Measurements from ENCODE around the gene NCR3.

- PRO-cap = no peak
- RAMPAGE, long total RNA = no peak
These were observed 25.7 kb downstream of the MUC22 start for GRCh38 chr6:31036032-31036309.

DNA sequence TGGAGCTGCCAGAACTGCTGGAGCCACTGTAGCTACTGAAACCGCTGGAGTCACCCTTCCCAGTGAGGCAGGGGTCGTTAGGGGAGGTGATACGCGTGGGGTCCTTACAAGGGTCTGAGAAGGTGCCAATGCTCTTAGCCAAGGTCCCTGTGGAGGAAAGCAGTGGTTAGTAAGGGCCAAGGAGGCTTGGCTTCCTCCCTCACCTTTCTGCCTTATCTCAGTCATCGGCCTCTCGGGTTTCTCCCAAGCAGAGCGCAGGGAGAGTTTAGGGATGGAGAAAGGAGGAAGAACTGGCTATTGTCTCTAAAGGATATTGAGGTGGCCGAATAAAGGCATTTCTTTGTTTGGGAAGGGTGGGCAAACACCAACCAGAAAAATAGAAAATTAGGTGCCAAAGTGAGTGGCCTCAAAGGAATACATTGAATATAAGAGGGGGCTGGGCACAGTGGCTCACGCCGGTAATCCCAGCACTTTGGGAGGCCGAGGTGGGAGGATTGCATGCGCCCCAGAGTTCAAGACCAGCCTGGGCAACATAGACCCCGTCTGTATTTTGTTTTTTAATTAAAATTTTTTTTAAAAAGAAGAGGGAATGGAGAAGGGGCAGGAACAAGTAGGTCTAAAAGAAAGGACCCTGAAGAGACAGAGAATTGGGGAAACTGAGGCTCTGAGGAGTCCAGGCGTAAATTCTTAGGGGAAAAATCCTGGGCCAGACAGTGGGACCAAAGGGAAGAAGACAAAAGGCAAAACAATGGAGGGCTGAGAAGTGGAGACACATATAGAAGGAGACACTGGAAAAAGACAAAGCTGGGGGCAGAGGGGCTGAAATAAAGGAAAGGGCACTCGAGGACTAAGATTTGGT lies 2.6 kb downstream of the CDSN start:
- PRO-cap = no peak
- RAMPAGE, long total RNA = no peak

DNA sequence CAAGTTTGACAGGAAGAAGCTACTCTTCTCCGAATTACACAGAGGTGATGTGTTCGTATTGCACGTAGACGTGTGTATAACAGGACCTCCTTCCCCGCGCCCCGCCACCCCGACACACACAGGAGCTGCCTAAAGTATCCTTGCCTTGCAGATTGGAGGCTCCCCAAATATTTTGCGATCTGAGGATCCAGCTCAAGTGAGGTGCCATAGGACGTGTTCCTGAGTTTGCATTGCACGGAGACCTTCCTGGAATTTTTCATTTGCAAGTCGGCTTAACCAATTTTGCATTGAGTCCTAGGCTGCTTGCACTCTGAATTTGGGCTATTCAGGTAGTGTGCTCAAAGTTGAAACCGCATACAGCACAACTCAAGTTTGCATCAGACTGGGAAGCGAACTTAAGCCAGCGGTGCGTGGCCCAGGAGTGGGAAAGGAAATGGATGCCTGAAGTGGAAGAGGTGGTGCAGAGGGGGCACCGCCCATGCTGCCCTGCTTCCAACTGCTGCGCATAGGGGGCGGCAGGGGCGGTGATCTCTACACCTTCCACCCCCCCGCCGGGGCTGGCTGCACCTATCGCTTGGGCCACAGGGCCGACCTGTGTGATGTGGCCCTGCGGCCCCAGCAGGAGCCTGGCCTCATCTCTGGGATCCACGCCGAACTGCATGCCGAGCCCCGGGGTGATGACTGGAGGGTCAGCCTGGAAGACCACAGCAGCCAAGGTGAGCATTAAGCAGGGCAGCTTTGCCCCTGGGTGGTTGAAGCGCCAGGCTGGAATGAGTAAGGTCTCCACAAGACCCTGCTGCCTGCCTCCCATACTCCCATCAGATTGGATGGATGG lies 820 bp downstream of the TCF19 start:
- PRO-cap = bidirectional peak, plus-strand start at position 635 of the sequence, minus-strand start at position 657 of the sequence; unidirectional peak, minus-strand start at position 772 of the sequence
- RAMPAGE, long total RNA = no peak

DNA sequence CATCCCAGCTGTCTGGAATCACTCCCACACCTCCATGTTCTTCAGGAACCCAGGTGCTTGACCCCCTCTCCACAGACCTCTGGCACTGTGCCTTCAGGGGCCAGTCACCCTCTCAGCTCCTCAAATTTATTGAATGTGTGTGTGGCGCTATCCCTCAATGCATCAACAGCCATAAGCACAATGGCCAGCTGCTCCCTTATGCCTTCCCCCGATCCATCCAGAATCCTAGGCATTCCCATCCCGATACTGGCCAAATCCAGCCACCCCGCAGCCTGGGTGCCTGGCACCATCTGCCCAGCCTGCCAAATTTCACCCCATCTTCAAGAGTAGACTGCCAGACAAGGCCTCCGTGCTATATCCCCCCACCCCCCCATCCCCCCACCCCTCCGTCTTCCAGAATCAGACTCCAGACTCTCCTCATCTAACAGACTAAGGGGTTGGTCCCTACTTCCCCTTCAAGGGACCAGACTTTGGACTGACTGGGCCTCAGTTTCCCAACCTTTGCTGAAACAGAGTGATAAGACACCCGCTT lies 818 bp upstream of the POU5F1 start:
- PRO-cap = bidirectional peak, plus-strand start at position 232 of the sequence, minus-strand start at position 93 of the sequence
- RAMPAGE, long total RNA = no peak

DNA sequence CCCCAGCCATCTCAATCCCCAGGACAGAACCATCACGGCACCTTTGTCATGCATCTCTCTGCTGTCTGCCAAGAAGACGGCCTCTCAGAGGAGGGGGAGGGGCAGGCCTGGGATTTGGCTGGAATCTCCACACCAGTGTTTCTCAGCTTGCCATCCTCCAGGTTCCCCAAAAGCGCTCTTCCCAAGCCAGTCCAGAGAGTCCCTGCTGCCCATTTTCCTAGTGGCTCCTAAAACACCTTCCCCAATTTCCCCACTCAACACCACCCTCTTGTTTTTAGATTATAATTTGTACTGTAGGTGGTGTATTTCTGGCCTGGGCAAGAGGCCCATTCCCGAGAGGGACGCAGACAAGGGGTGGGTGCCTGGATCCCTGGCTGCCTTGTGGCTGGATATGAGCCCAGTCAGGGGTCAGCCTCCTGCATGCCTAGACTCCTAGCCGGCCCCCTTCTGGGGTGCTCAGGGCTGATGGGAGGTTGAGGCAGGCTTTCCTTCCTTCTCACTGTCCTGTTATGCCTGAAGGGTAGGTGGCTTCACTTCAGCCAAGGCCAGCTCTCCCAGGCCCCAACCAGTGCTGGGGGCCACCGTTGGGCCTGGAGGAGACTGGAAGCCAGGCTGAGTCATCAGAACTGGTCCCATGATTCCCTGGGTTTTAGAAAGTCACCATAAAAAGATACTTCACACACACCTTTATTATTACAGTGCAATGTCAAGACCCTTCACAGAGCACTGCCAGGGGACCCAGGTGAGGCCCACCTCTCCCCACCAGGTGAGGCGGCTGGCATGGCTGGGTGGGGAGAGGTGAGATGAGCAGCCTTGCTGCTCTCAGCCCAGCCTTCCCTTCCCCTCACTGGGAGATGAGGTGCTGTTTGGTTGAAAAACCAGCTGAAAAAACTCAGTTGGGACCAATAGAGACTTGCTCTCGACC lies 2.8 kb upstream of the POU5F1 start:
- PRO-cap = bidirectional peak, plus-strand start at position 135 of the sequence, minus-strand start outside the sequence; bidirectional peak, plus-strand start at position 690 of the sequence, minus-strand start at position 366 of the sequence
- RAMPAGE, long total RNA = no peak

GRCh38 chr6:31268569-31269408 lies 3.1 kb downstream of the HLA-C start:
- PRO-cap = no peak
- RAMPAGE, long total RNA = no peak

GRCh38 chr6:31307932-31309100 lies 36.4 kb upstream of the HLA-C start:
- PRO-cap = bidirectional peak, plus-strand start at chr6:31308182, minus-strand start at chr6:31308054; unidirectional peak, plus-strand start at chr6:31308622
- RAMPAGE, long total RNA = no peak

DNA sequence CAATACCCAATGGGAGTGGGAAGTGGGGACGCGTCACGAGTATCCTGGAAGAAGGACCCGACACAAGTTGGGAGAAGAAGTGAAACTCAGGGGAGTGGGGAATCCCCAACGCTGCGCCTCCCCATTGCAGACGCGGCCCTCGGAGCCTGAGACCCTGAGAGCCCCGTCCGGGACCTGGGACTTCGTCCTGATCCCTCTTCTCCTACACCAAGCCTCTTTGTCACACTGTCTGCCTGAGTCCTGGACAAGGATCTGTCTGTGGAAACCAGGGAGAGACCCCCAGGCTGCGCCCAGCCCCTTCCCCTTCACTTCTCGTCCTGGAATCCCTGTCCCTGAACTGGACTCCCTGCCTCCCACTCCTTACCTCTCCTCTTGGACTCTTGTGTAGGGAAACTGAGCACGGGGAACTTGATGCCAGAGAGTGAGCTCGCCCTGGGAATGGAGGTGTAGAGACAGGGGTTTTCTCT lies 304 bp upstream of the HLA-B start:
- PRO-cap = bidirectional peak, plus-strand start at position 70 of the sequence, minus-strand start outside the sequence
- RAMPAGE, long total RNA = no peak

- PRO-cap = no peak
- RAMPAGE, long total RNA = no peak
These were observed 18.1 kb downstream of the MICA start for GRCh38 chr6:31421473-31421902.

GRCh38 chr6:31462218-31462644 lies 35.7 kb upstream of the MICB start:
- PRO-cap = no peak
- RAMPAGE, long total RNA = no peak

GRCh38 chr6:31463384-31463901 lies 34.5 kb upstream of the MICB start:
- PRO-cap = no peak
- RAMPAGE, long total RNA = no peak

DNA sequence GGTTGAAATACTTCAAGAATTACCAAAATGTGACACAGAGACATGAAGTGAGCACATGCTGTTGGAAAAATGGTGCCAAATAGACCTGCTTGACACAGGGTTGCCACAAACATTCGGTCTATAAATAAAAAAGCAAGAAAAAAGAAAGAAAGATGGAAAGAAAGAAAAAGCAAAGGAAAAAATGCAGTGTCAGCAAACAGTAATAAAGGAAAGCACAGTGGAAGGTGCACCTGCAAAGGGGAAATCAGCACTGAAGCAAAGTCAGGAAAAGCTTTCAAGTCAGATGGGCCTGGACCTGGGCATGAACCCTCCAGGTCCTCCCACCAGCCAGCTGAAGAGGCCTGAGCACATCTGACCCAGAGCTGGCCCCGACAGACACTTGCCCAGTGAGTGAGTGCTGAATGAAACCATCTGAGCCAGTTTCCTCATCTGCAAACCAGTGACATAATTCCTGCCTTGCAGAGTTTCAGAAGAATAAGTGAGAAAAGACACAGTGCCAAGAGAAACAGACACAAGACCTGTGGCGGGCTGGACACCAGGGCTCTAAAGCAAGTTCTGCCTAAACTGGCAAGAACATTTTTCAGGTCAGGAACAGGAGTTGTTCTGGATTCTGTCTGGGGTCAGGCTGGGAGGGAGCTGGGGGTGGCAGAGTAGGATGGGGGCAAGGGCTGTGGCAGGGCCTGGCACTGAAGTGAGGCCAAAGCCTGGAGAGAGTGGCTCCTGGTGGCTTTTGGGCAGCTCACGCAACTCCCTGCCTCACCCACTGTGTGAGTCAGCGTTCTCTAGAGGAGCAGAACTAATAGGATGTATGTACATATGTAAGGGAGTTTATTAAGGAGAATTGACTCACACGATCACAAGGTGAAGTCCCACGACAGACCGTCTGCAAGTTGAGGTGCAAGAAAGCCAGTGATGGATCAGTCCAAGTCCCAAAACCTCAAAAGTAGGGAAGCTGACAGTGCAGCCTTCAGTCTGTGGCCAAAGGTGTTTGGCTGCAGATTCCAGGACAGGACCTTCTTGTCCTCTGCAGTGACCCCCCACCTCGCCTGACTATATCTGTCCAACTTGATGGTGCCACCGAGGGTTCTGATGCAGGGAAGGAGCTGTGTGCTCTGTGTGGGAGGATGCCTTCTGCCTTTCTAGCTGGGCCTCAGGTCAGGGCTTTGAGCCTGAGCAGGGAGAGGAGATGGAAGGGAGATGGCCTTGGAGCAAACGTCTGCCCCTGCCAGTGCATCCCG lies 23.7 kb upstream of the MICB start:
- PRO-cap = no peak
- RAMPAGE, long total RNA = no peak

GRCh38 chr6:31493602-31494133 lies 4.3 kb upstream of the MICB start:
- PRO-cap = unidirectional peak, plus-strand start at chr6:31494011
- RAMPAGE, long total RNA = no peak

GRCh38 chr6:31527134-31527619 lies 1.6 kb upstream of the MCCD1 start:
- PRO-cap = no peak
- RAMPAGE, long total RNA = no peak

DNA sequence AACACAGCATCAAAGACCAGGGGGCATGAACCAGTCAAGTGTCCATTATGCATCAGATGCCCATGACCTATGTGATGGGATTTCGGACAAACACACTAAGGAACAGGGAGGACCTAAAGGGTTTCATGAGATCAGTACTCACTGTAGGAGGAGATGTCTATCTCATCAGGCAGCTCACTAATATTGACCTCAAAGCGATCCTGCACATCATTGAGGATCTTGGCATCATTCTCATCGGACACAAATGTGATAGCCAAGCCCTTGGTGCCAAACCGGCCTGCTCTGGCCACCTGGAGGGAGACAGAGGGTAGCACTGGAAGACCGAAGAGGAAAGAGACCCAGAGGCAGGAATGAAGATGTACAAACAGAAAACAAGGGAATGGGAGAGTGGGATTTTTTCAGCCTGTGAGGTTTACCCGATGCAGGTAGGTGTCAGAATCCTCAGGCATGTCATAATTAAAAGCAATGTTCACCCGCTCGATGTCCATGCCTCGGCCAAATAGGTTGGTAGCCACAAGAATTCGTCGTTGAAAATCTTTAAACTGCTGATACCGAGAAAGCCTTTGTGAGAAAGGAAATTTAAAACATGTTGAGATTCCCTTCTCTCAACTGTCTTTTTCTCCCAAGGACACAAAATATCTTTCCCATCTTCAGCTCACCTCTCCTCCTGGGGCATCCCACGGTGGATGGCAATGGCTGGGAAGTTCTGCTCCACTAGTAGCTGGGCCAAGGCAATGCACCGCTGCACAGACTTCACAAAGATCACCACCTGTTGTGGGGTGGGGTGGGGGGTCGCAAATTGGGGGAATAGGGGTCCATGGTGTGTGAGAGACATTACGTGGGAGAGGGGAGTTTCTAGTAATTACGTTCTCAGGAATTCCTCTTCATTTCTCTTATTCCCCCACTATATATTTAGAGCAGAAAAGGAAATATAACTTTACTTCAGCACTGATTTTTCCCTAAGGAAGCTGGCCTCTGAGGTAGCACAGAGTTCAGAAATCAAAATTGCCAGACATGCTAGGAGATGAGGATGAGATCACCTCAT lies 2.2 kb downstream of the MCCD1 start:
- PRO-cap = no peak
- RAMPAGE, long total RNA = no peak

DNA sequence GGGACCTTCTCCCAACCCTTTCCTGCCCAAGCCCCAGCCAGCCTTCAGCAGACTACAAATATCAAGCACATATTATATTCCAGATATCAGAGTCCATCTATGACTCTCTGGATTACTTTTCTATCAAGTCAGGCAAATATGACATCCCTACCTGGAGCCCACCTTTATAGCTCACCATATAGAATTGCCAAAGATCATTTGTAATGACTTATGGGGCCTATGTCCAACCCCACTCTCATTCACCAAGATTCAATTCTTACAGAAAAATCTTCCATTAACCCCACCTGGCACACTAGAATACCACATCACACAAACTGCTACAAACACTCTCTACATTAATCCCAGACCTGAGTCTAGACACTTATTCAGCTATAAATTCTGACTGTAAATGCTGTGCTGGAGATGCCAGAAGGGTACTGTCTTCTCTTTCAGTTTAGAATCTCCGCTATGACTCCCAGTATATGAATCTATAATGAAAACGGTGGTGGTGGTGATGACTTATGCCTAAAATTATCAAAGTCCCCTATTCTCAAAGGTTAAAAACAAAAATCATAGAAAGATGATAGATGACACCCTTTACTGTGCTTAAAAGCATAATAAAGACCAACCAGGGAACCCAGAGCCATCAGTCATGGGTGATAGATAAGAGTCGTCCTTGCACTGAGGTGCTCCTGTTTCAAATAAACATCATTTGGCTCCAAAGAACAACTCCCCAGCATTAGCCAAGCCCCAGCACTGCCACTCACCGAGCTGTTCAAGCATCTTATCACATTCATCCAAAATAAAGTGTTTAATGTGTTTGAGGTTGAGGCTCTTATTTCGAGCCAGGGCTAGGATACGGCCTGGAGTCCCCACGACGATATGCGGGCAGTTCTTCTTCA lies 5.8 kb downstream of the DDX39B start:
- PRO-cap = unidirectional peak, minus-strand start at position 696 of the sequence
- RAMPAGE, long total RNA = no peak

- PRO-cap = no peak
- RAMPAGE, long total RNA = no peak
These were observed 2.3 kb downstream of the DDX39B start for GRCh38 chr6:31539350-31540018.

GRCh38 chr6:31559631-31560297 lies 12.3 kb upstream of the LTA start:
- PRO-cap = no peak
- RAMPAGE, long total RNA = no peak

- PRO-cap = no peak
- RAMPAGE, long total RNA = no peak
These were observed 601 bp upstream of the LST1 start for GRCh38 chr6:31585432-31585919.

GRCh38 chr6:31592818-31593319 lies at the start of gene NCR3:
Gene NCR3 (minus strand): TSS chr6:31593006.
- PRO-cap = no peak
- RAMPAGE, long total RNA = no peak